ENCODE measurements around a stretch of chr10.

DNA sequence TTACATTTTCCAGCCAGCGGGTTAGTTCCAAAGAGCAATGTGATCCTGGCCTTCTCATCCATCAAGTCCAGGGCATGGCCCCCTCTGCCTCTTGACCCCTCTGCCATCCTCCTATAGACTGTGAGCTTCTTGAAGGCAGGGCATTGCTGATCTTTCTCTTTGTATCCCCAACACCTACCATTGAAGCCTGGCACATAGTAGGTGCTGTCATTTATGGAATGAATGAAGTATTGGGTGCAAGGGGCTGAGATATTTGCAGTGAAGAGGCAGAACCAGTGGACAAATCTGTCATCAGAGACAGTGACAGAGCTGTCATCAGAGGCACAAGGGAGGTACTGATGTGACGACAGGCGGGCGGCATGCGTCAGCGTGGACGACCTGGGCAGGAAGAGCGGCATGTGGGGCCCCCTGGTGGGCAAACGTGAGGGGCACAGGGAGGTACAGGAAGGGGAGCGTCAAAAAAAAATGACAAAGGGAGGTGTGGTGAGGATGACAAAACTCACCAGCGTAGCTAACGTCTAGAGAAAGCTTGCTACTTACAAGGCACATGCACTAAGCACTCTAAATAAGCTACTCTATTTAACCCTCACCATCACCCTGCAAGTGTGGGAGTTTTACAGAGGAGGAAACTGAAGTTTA is 5.2 kb upstream of the CAMK2G start:
- PRO-cap, 3 experiments = no peak in any of the 3 experiments
- RAMPAGE, long total RNA = no peak

DNA sequence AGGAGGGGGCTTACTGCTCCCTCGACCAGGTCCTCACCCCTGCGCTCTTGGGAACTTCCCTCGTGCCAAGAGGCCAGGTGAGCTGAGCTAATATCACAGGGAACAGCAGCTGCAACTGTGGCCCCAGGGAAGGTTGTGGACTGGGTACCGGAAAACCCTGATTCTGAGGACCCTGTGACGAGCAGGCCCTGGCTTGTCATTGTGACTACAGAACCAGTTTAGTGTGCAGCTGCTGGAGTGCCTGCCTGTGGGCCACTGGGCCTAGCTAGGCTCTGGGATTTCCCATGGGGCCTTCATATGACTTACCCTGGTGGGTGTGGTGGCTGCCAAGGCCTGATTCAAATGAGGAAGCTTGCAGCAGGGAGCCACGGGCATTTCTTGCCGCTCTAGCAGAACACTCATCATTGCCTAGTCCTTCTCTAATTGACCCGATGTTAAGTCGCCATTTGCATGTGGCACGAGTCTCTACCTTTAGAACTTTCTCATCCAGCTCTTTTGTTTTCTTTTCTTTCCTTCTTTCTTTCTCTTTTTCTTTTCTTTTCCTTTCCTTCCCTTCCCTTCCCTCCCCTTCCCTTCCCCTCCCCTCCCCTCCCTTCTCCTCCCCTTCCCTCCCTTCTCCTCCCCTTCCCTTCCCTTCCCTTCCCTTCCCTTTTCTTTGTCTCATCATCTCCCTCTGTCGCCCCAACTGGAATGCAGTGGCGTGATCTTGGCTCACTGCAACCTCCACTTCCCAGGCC is 14.7 kb upstream of the CAMK2G start:
- PRO-cap, 3 experiments = no peak in any of the 3 experiments
- RAMPAGE, long total RNA = no peak

DNA sequence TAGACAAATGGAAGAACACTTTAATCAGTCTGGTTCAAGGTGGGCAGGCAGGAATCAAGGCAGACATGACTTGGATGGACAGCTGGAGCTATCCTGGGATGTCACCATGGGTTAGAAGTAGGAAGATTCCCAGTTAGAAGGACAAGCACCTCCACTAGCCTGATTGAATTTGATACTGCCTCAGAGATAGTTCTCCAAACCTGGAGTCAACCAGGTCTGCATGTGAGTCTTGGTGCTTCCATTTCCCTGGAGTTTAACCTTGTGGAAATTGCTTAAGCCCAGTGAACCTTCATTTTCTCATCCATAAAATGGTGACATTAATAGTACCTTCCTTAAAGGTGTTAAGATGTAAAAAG is 6.3 kb upstream of the PLAU start:
- PRO-cap, 3 experiments = no peak in any of the 3 experiments
- RAMPAGE, long total RNA = no peak

GRCh38 chr10:74113866-74114700 is 36.5 kb downstream of the AP3M1 start:
- PRO-cap, 3 experiments = peak in 1 of 3 experiments; most common minus-strand start chr10:74114133 (in 1)
- RAMPAGE, long total RNA = no peak

GRCh38 chr10:74175558-74176095 is 24.6 kb downstream of the ADK start:
- PRO-cap, 3 experiments = no peak in any of the 3 experiments
- RAMPAGE, long total RNA = no peak

DNA sequence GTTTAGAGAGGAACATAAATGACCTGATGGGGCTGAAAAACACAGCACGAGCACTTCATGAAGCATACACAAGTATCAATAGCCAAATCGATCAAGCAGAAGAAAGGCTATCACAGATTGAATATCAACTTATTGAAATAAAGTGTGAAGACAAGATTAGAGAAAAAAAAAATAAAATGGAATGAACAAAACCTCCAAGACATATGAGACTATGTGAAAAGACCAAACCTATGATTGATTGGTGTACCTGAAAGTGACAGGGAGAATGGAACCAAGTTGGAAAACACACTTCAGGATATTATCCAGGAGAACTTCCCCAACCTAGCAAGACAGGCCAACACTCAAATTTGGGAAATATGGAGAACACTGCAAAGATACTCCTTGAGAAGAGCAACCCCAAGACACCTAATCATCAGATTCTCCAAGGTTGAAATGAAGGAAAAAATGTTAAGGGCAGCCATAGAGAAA is 197.7 kb downstream of the ADK start:
- PRO-cap, 3 experiments = no peak in any of the 3 experiments
- RAMPAGE, long total RNA = no peak

DNA sequence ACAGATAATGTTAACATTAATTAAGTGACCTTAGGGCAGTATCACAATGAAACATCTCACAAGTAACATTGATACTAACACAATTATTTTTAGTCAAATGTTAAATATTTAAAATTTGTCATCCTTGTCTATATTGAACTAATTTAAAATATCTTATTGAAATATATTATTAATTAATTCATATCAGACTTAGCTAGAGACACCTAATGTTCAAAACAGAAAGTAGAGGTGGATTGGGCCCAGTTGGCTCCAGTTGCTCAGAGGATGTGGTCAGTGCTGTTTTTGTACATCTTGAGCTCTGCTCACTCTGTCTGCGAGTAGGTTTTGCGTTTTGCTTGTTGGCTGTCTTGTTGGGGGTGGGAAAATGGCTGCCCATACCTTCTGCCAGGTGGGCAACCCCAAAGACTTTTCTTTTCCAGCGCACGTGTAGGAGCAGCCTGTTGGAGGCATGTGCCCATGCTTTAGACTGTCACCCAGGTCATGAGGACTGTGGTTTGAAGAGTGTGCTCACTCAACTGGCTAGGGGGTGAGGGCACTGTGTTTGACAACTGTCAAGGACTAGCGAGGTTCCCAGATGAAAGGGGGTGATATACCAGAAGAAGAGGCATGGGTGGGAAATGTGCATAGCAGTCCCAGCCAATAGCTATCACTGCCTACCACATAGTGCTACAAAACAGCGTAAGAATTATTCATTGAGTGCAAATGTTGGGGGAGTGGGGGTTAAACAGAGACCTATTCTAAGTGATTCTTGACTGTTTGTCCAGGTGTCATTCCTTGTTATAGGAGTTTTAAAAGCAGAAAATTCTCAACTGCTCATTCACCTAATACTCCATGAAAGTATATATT is 73.9 kb downstream of the KAT6B start:
- PRO-cap, 3 experiments = no peak in any of the 3 experiments
- RAMPAGE, long total RNA = no peak

GRCh38 chr10:74981620-74982097 is 91.8 kb downstream of the DUSP29 start:
- PRO-cap, 3 experiments = no peak in any of the 3 experiments
- RAMPAGE, long total RNA = no peak

DNA sequence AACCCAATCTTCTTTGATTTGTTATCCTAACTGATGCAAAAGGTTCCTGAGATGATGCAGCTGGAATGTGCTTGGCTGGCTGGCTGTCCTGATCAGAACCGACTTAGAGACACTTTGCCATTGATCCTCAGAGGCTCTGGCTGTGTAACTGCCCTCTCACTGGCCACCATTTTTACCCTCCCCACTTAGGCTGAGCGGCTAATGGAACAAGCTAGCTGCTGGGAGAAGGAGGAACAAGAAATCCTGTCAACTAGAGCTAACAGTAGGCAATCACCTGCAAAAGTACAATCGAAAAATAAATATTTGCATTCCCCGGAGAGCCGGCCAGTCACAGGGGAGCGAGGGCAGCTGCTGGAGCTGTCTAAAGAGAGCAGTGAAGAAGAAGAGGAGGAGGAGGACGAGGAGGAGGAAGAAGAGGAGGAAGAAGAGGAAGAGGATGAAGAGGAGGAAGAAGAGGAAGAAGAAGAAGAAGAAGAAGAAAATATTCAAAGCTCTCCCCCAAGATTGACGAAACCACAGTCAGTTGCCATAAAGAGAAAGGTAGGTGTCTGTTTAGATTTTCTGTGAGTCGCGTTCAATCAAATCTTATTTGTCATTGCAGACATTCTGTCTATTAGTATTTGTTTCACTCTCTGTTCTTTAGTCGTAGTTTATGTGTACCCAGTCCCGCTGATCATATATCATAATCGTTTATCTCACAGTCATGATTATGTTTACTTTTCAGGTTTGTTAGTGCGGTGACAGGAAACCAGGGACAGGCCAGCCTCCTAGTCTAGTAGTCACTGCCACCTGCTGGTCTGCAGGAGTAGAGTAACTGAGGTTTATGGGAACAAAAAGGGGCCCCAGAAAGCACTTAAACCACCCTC is 51.5 kb downstream of the DUSP29 start:
- PRO-cap, 3 experiments = no peak in any of the 3 experiments
- RAMPAGE, long total RNA = no peak

- PRO-cap, 3 experiments = no peak in any of the 3 experiments
- RAMPAGE, long total RNA = no peak
Observed at GRCh38 chr10:75071118-75071469, 2.3 kb downstream of the DUSP29 start.

DNA sequence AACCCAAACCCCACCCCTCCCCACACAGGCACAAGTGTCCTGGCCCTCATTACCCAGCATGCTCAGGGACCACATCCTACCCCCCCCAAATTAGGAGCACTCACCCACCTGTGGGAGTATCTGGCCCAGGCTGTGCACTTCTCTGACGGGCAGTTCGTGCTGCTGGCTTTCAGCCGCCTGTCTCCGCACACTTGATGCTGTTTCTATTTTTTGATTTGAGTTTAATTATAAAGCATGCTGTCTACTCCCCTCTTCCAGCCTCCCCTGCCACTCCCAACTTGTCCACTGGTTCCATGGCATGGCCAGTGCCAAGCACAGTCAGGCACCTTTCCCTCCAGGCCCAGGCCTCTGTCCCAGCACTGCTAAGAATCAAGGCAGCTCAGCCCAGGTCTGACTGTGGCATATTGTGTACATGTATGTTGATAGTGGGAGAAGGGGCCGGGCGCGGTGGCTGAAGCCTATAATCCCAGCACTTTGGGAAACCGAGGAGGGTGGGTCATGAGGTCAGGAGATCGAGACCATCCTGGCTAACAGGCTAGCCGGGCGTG is 2.5 kb upstream of the DUSP13 start:
- PRO-cap, 3 experiments = no peak in any of the 3 experiments
- RAMPAGE, long total RNA = no peak

- PRO-cap, 3 experiments = no peak in any of the 3 experiments
- RAMPAGE, long total RNA = no peak
Observed at GRCh38 chr10:75156753-75157708, 45.6 kb downstream of the SAMD8 start.

DNA sequence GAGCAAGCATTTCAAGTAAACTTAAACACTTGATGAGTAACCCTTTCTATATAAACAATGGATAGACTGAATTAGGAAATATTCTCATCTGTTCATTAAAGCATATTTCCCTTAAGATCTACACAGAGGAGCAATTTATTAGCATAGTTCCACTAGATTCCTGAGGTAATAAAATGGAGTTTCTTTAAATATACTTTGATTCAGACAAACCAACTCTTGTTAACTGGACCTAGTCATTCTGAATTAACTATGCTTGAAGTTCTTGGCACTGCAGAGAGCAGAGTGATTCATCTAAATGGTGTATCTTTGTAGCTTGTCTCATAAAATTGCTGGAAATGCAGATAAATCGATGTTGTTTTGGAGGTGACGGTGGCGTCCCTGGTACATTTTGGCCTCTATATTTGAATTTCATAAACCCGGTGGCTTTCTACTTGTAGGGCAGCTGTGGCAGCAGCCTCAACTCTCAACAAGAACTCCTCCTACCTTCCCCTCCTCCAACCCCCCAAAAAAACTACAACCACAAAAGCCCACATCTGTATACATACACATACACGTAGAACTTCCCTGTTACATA is 15.3 kb upstream of the VDAC2 start:
- PRO-cap, 3 experiments = no peak in any of the 3 experiments
- RAMPAGE, long total RNA = no peak

DNA sequence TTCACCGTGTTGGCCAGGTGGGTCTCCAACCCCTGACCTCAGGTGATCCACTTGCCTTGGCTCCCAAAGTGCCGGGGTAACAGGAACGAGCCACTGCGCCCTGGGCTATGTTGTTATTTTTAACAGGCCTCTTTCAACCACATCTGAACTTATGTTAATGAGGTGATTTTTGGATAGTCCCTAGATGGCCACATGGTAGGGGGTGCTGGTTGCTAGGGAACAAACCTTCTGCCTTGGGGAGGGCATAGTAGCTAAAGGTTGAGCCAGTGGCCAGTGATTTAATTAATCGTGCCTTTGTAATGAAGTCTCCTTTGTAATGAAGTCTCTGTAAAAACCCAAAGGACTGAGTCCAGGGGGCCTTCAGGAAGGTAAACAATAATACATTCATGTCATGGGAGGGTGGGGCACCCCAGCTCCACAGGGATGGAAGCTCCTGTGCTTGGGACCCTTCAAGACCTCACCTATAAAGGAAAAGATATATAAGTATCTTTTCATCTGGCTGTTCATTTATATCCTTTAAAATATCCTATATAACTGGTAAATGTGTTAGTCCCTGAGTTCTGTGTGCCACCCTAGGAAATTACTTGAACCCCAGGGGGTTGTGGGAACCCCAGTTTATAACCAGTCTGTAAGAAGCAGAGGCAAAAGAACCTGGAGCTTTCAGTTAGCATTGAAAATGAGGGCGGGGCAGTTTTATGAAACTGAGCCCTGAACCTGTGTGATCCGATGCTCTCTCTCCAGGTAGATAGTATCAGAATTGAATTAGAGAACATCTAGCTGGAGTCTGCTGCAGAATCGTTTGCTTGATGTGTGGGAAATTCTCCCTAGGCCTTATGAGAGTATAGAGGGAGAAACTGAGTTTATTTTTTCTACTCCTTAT is 8.9 kb downstream of the COMTD1 start:
- PRO-cap, 3 experiments = no peak in any of the 3 experiments
- RAMPAGE, long total RNA = no peak

GRCh38 chr10:75394251-75394990 is 7.1 kb downstream of the ZNF503 start:
- PRO-cap, 3 experiments = no peak in any of the 3 experiments
- RAMPAGE, long total RNA = no peak

DNA sequence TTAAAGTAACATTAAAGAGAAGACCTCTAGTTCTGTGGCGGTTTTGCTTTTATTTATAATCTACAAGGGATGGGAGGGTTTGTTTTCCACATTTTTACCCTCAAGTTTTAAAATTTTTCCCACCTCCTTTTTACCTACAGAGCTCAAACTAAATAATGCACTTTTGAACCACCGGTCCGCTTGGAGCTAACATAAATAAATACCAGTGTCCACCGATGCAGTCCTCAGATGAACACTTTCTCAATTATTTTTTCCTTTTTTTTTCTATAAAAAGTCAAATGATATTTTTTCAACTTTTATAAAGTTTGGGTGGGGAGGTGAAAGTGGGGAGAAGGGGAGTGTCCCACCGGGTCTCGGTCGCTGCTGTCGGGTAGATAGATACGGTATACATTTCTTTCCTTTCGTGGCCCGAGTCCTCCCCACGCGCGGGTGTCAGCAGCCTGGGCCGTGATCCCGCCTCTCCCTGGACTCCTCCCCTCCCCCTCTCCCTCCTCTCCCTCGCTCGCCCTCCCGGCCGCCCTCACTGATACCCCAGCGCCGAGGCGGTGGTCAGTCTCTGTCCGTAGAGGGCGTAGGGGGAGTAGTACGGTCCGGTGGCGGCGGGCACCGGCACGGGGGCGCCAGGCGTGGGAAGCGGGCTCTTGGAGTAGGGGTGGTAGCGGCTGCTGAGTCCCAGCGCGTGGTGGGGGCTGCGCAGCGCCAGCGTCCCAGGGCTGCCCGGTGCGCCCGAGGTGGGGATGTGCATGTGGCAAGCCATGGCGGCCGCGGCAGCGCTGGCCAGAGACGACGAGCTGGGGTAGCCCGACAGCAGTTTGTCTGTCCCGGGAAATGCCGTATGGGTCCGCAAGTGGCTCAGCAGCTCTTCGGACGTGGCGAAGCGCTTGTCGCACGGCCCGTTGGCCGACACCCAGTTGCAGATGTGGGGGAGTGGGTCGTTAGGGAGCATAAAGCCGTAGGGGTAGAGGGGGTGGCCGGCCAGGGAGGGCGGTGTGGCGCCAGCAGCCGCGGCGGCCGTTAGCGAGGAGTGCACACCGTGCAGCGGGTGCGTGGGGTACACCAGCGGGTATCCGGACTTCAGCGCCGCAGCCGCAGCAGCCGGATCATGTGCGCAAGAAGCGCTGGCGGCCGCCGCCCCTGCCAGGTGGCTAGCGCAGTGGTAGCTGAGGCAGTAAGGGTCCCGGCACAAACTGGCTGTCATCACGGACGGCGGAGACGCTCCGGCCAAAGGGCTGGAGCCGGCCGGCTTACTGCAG is 2.9 kb downstream of the ZNF503 start:
- PRO-cap, 3 experiments = no peak in any of the 3 experiments
- RAMPAGE, long total RNA = no peak

DNA sequence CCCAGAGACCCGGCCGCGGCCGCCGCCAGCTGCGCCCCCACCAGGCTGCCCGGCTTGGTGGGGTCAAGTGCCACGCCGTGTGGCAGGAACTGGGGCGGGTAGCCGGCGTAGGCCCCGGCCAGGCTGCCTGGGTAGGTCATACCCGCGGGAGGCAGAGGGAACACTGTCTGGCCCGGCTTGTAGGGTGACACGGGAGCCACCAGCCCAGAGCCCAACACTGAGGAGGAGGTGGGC is 2.2 kb downstream of the ZNF503 start:
- PRO-cap, 3 experiments = no peak in any of the 3 experiments
- RAMPAGE, long total RNA = no peak

GRCh38 chr10:75640739-75641502 is 209.5 kb downstream of the LRMDA start:
- PRO-cap, 3 experiments = no peak in any of the 3 experiments
- RAMPAGE, long total RNA = no peak

DNA sequence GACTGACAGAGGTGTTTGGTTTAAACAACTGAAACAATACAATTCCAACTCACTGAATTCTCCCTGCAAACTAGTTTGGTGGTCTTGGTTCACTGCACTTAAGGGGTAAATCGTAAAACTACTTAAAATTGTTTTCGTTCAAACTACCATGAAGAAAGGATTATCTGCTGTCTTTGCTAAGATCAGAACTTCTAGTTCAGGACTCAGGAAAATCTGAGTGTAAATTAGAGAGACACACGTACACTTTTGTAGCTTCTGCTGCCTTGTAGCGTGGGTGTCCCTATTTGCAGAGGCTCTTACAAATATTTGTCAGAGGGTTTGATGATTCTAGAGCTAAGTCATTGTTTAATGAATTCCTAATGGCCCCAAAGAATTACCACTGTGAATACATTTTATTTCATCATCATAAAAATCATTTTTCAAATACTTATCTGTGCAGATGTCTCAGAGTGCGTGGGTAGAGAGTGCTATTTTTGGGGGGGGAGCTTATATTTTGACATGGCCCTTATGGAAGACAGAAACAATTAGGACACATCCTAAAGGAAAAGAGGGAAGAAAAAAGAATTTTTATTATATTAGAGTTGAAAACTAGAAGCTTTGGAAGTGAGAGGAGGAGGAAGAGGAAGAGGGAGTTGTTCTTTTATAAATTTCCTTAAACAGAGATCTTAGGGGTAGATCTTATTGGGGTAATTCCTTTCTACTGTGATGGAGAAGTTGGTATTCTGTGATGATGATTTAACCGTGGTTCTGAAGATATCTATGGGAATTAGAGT is 315.0 kb downstream of the LRMDA start:
- PRO-cap, 3 experiments = no peak in any of the 3 experiments
- RAMPAGE, long total RNA = no peak

- PRO-cap, 3 experiments = no peak in any of the 3 experiments
- RAMPAGE, long total RNA = no peak
Observed at GRCh38 chr10:76050898-76051384, 619.5 kb downstream of the LRMDA start.

Measured in cerebellum (tissue), 5 donors.